Zone of skin (tissue), 1 donor: ENCODE measurements around a stretch of chr7.

GRCh38 chr7:979888-980792 lies 2.8 kb upstream of the CYP2W1 start:
- RRBS: no CpG with 5 or more reads among the region's 21 CpGs

DNA sequence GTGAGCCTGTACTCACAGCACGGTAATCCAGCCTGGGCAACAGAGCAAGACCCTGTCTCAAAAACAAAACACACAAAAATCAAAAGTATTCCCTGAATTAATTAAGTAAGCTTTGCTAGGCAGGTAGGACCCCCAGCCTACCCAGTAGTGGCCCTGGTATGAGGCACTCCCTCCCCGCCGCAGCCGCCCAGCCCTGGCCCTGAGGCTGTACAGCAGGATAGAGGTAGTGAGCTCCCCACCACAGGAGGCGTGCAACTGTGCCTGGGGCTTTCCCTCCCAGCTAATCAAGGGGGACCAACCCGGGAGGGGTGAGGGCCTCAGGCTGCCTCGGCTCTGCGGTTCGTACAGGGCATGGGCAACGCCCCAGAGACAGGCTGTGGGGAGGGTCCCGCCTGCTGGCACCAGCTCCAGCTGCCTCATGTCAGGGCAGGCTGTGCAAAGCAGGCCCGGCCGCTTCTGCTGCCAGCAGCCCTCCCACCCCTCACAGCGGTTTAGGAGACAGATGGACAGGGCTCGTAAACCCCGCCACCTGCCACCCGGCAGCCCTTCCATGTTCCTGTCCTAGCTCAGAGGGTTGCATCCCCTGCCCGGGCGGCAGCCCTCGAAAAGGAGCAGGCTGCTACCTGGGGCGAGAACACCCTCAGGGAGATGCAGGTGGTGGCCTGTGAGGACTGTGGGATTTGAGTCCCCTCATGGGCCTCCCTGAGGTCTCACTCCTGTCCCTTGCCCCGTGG lies 839 bp upstream of the CYP2W1 start:
- RRBS: 11% methylated on average over 6 of the region's 22 CpGs

DNA sequence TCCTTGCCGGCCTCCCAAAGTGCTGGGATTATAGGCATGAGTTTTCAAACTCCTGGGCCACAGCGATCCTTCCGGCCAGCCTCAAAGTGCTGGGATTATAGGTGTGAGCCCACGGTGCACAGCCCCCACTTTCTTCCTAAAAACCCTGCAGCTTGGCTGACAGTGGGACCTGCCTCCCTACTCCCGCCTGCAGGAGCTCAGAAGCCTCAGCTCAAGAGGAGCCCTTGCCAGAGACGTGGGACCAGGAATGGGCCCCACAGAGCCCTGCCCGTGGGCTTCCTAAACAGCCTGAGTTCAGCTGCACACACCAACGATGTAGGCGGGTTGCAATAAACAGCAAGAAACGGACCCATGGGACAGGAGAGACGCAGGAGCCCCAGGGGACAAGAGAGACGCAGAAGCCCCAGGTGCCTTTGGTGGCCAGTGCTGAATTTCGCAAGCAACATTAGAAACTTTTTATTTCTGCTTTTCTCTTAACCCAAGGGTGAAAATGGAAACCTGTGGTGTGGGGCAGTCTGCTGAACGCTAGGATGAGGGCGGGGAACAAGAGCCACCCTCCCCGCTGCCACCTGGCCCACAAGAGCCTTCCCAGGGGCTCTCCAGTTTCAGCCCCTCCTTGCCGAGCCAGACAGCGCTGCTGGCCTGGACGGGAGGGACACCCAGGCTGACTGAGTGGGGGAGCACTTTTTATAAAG lies 20.1 kb upstream of the GPR146 start:
- RRBS: no CpG with 5 or more reads among the region's 19 CpGs

GRCh38 chr7:1042380-1043027 lies 1.8 kb upstream of the GPR146 start:
- RRBS: no CpG with 5 or more reads among the region's 13 CpGs

GRCh38 chr7:1059318-1059893 lies 15.1 kb downstream of the GPR146 start:
- RRBS: no CpG with 5 or more reads among the region's 40 CpGs

DNA sequence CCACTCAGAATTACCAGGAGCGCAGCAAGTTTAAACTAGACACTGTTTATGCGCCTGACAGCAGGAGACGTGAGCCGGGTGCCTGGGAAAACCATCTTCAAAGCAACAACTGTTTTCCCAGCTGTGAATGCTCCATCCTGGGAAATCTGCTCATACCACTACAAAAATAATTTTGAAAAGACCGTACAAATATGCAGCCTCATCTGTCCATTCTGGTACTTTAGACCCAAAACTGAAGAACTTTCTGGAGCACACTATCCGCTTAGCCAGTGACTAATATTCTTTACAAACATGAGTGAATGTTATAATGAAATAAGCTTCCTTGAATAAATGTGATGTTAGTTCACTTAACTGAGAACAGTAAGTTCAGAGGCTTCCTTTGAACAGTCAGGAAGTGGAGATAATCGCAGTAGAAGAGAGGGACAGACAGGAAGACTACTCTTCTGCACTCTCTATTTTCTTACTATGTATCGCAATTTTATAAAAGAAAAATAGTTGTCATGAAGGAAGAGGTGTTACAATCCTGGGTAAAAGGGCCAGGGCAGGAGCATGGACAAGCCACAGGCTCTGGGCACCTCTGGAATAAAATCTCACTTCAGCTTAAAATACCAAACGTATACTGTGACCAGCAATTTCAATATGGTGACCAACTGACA lies 16.8 kb downstream of the GPER1 start:
- RRBS: no CpG with 5 or more reads among the region's 9 CpGs

- RRBS: 78% methylated on average over 15 of the region's 29 CpGs
Measured at GRCh38 chr7:1122885-1123516, 15.0 kb downstream of the C7orf50 start.

- RRBS: no CpG with 5 or more reads among the region's 21 CpGs
Measured at GRCh38 chr7:1156543-1157616, 3.1 kb downstream of the ZFAND2A start.

DNA sequence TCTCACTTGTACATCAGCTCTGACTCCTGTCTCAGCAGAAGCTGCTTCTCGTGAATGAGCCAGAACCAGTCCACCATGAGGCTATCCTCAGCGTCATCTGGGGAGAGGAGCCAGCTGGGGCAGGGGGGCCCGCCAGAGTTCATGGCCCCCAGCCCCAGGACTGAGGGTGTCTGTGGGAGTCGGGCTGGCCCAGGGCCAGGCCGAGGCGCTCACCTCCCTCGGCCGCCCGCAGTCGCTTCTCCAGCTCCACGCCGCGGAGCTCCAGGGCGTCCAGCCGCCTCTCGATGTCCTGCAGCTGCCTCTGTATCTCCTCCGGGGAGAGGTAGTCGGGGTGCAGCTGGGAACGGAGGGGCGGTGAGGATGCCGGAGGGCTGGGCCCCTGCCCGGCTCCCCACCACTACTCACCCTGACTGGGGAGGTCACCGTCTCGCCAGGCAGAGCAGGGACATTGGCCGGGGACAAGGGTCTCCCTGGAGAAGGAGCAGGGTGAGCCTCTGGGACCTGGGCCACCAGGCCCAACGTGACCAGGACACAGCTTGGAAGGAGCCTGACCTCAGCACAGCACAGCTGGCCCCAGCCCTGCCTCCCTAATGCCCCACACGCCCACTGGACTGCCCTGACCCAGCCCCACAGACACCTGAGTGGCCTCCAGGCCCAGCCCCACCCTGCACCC lies 21.2 kb downstream of the MICALL2 start:
- RRBS: 96% methylated on average over 9 of the region's 27 CpGs

GRCh38 chr7:1447008-1447445 lies 12.2 kb downstream of the MICALL2 start:
- RRBS: 64% methylated on average over 4 of the region's 9 CpGs

- RRBS: 80% methylated on average over 5 of the region's 31 CpGs
Measured at GRCh38 chr7:1448495-1449193, 10.6 kb downstream of the MICALL2 start.

GRCh38 chr7:1493417-1494046 lies 10.7 kb downstream of the INTS1 start:
- RRBS: 79% methylated on average over 5 of the region's 36 CpGs

DNA sequence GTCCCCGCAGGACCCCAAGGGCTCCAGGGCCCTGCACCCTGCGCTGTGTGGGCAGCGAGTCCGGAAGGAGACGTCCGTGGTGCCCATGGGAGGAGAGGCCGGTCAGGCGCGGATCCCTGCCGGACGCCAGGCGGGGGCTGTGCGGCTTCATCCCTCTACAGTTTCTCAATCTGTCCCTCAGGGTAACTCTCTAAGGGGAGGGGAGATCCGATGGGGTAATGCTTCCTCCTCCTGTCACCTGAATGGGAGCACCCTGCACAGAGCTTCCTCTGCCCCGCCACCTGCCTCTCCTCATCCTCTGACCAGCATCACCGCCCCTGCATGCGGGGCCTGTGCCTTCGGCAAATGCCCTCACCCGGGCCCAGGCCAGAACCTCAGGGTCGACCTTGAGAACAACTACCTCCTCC lies 1.9 kb upstream of the INTS1 start:
- RRBS: 74% methylated on average over 3 of the region's 20 CpGs

DNA sequence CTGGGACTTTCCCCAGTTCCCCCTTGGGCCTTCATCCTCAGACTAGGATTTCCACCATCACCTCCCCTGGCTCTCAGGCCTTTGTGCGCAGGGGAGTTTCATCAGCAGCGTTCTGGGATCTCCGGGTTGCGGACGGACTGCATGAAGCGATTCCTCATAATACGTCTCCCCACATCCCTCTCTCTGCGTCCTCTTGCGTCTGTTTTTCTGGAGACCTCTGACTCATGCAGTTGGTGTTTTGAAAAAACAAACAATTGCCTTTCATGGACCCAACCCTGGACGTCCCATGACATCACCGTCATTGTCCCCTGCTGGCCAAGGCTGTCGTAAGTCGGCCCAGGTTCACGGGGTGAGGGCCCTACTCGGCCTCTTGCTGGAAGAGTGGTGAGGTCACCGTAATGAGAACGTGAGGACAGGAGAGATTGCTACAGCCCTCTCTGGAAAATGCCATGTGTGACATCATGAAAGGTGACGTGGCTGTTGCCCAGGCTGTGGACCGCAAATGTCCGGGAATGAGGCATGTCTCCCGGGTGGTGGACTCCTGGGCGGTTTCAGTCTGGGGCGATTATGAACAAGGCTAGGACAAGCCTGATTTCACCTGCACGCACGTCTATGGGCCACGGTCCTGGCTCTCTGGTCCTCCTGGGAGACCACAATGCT lies 9.9 kb upstream of the MAFK start:
- RRBS: no CpG with 5 or more reads among the region's 26 CpGs

DNA sequence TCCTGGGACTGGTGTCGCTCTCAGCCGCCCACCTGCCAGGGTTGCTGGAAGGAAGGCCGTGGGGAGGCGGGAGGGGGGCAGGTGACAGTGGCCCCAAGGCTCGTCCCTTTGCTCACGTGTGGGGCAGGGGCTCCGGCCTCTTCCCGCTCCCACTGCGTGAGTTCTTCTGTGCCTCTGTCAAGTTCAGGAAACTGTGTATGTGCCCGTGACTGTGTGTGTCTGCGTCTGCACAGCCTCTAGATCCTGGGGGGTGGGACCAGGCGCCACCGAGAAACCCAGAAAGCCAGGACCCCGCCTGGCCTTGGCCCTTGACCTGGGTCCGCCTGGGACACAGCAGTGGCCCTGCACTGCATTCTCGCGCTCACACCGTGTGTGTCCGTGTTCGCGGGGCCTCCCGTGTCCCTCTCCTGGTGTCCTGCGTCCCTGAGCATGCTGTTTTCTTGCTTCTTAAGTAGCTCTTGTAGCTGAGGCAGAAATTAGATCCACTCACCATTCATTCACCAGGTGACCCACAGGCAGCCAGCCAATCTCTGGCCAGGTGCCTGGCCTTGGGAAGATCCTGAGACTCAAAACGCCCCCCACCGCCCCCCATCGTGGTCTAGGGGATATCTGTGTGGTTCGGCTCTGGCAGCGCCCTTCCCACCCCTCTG lies 1.1 kb downstream of the MAFK start:
- RRBS: no CpG with 5 or more reads among the region's 28 CpGs

GRCh38 chr7:1548452-1548964 lies 7.5 kb downstream of the TMEM184A start:
- RRBS: no CpG with 5 or more reads among the region's 22 CpGs

- RRBS: 70% methylated on average over 2 of the region's 20 CpGs
Measured at GRCh38 chr7:1549166-1549736, 6.8 kb downstream of the TMEM184A start.

DNA sequence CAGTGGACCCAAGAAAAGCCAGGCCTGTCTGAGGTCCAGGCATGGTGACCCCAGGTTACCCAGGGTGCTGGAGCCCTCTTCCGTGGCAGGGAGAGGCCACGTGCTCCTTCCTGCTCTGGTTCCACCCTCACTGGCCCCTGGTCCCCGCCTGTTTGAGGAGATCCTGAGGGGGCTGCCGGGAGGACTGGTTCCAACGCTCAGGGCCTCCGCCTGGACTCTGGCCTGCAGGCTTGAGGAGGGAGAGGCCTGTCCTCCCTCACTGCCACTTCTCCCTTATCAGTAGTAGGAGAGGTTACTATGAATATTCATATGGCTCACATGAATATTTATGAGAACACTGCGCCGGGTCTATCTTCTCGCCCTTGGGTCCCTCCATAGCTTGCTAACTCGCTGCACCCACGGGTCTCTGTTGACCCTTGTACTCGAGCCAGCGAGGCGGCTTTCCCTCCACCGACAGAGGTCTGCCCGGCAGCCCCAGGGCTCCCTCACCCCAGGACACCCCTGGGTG lies 25.3 kb upstream of the ELFN1 start:
- RRBS: 97% methylated on average over 5 of the region's 16 CpGs

DNA sequence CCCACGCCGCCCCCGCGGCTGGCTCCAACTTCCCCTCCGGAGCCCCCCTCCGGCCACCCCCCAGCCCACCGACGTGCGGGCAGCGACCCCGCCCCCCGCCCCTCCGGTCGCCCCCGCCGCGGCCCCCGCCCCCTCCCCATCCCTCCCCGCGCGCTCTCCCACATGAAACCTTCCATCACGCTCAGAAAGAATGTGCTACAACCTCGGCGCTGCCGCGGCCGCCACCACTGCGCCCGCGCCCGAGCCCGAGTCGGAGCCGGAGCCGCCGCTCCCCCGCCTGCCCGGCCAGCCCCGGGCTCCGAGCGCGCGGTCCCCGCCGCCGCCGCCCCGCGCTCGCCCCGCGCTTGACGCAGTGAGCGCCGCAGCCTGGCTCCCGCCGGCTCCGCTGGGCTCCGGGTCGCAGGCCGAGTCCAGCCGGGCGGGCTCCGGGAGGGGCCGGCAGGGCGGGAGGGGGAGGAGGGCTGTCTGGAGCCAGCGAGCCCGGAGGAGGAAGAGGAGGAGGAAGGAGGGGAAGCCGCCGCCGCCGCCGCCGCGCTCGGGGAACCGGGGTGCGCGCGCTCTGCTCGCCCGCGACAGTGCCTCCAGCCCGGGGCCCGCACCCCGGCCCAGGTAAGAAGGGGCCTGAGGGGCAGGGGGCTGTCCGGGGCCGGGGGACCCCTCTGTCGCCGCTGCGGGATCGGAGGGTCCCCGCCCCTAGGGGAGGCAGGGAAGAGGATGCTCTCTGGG lies 4.4 kb upstream of the ELFN1 start:
- RRBS: 3% methylated on average over 49 of the region's 93 CpGs

GRCh38 chr7:2072922-2073335 lies 159.8 kb downstream of the MAD1L1 start:
- RRBS: no CpG with 5 or more reads among the region's 10 CpGs